Astrocyte (in vitro differentiated cells and primary cell): Measurements from ENCODE around the genes MCF2L2 and EIF2B5.

- PRO-cap: no peak
- RRBS, 2 experiments: no CpG with 5 or more reads among the region's 8 CpGs
Observed at GRCh38 chr3:179681503-179681780, 28.6 kb downstream of the USP13 start.

DNA sequence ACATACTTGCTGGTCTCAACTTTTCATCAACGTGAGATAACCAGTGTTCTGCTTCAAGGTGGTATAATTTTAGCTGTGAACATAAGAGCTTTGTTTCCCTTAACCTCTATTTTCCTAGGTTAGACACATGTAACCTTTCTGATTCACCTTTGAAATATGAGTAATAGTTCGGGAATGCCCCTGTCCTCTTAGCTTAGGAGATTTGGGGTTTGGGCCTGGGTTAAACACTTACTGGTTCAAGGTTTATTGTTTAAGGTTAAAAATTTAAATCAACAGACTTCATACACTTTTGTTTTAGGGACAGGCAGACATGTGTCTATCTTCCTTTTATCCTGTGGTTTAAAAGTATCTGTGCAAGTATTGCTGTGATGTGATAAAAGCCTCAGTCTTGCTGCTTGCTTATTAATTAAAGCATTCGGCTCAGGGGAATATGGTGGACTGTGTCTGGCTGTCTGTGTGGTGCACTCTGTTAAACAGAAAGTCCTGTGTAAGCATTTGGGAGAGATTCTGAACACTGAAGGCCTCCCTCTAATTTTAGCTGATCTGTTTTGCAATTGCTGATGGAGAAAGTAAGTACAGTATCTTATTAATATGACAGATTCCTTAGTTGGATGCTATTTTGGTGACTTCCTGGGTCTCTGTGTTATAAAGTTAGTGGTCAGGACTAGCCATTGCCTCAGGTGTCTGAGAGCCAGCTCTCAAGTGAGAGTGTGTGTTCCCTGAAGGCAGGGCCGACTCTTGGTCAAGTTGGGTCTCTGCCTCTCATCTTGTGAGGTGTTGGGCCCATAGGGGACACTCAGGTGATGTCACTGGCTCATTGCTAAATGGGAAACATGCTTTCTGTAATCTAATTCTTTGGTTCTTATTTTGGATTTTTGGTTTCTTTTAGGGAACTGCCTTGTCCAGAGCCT is 81.9 kb downstream of the USP13 start:
- PRO-cap: no peak
- RRBS, 2 experiments: no CpG with 5 or more reads among the region's 4 CpGs

DNA sequence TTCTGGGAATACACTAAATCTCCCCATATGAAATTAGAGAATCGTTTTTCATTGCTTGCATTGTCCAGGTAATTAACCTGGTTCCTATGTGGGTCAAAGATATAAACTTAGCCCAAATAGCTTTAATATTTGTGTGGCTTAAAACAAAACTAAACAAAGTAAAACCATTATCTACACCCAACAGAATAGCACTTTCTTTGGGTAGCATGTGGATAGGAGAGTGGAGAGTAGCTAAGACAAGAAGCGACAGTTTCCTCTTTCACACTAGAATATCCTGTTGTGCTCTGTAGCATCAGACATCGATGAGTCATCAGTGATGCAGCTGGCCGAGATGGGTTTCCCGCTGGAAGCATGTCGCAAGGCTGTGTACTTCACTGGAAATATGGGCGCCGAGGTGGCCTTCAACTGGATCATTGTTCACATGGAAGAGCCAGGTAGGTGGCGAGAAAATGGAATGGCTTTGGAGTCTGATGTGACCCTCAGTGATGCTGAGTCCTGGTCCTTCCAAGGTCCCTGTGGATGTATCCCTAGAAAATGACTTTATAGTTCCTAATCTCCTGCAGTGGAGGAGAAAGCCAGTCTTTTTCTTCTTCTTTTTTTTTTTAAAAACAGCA is 108.1 kb downstream of the USP13 start:
- PRO-cap: no peak
- RRBS, 2 experiments: no CpG with 5 or more reads among the region's 9 CpGs

DNA sequence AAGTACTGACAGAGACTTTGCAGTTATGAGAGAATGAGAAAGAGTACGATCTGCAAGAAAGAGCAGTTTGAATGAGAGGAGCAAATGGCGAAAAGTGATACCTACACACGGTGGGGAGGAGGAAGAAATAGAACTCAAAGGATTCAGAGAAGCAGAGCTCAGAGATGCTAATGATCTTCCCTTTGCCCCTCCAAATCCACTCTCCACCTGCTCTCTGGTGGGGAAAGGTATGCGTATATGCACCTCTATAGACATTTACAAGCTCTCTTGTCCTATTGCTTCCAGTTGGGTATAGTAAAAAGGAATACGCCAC is 123.3 kb upstream of the TTC14 start:
- PRO-cap: no peak
- RRBS, 2 experiments: no CpG with 5 or more reads among the region's 5 CpGs

GRCh38 chr3:180609803-180610966 is 8.2 kb downstream of the TTC14 start:
- PRO-cap: unidirectional peak, plus-strand start at chr3:180610539
- RRBS, 2 experiments: no CpG with 5 or more reads among the region's 7 CpGs

DNA sequence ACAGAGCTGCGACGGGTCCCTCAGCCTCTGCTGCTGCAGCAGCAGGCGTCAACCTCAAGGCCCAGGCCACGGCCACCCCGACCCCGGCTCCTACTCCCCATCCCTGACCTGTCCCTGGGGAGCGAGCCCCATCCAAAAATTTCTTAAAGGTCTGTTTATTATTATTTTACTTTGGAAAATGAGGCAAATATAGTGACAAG is 82.4 kb upstream of the FXR1 start:
- PRO-cap: no peak
- RRBS, 2 experiments: no CpG with 5 or more reads among the region's 7 CpGs

DNA sequence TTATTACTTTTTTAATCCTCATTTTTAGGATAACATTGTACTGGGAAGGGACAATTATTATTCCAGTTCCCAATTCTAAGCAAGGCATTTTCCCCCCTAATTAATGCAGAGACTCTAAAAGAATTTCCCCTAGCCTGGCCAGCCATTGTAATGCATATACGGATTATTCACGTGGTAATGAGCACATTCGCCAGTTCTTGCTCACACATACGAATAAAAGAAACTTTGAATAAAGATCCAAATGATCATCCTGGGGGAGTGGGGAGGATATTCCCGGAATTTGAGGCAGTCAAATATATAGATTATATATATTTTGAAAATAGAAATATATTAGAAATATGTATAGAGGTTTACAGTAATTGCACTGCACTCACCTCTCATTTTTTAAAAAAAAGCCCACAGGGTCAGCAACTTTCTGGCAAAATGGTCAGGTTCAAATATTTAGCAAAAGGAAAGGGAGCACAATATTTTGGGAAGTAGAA is 4.3 kb downstream of the SOX2 start:
- PRO-cap: no peak
- RRBS, 2 experiments: no CpG with 5 or more reads among the region's 5 CpGs

DNA sequence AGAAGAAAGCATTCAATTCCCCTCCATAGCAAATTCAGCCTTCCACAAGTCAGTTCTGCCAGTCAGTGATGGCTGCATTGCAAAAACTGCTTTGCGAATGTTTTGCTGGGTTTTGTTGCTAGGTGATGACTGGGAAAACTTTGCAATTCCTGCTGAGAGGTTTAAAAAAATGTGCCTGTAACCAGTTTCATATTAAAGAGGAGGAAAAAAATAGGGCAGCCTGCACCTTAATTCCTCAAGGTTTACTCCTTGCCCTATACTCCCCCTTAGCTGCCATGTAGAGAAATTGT is 225.6 kb upstream of the ATP11B start:
- PRO-cap: no peak
- RRBS, 2 experiments: no CpG with 5 or more reads among the region's 1 CpG

GRCh38 chr3:182834595-182835489 is 41.5 kb downstream of the ATP11B start:
- PRO-cap: no peak
- RRBS, 2 experiments: no CpG with 5 or more reads among the region's 4 CpGs

DNA sequence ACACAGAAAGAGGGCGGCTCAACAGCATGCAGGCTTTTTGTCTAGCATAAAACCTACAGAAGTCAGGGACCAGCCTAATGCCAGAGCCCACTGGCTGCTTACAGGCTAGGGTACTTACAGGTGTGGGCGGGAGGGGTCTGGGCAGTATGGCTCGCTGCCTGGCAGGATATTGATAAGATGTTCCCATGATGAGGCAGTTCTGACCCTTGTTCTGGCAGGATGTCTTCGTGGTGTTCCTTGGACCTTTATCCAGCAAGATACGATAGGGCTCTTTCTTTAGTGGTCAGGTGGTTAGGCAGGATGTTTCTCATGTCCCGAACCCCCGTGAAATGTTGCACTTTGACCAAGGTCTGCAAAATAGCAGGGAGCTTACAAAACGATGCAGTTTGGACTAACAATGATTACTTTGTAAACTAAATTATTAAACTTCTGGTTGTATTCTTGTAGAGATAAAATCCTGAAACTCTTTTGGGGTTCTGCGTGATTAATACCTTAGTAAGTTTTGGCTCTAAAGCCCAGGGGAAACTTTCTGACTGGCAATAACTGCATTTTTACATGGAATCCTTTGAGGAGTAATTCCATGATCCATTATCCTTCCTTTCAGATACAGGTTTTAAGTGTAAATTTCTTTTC is 84.6 kb downstream of the DCUN1D1 start:
- PRO-cap: no peak
- RRBS, 2 experiments: no CpG with 5 or more reads among the region's 9 CpGs

- PRO-cap: no peak
- RRBS, 2 experiments: no CpG with 5 or more reads among the region's 5 CpGs
Observed at GRCh38 chr3:182970595-182971230, 9.6 kb downstream of the DCUN1D1 start.

DNA sequence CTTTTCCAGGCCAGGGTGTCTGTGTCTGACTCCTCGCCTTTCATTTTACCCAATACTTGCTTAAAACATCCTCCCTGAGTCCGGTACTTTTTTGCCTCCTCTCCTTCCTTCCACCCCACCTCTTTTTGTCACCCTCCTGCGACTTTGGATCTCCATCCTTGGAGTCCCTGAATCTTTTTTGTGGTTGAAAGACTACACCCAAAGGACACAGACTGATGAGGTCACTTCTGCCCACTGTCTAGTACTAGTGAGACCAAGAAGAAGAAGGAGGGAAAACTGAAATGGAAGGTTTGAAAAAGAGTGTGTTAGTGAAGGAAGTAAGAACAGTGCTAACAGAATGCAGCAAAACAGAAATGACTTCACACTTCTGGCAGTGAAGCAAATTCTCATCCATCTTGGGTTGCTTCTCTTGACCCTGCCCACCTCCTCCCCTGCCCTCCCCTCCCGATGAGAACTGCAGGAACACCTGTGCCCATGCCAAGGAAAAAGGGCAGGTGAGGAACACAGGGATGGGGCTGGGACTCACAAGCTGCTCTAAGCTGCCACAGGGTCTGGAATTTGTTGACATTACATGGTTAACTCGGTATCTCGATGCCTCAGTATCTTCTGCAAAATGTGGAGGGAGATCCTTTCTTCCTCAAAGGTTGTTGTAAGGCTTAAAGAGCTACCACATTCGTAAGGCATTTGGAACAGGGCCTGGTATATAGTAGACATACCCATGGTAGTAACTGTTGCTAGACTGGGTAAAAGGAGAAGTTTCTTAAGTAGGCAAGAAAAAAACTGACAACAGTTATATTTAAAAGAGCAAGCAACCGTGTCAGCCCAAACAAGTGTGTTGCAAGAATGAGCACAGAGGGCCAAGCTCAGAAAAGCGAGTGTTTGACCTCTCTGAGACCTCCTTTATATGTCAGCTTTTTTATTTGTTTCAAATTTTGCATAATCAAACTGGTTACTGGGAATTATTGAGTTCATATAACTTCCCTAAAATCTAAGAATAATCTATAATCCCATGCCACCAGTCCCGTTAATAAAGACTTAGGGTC is 6.9 kb downstream of the B3GNT5 start:
- PRO-cap: no peak
- RRBS, 2 experiments: no CpG with 5 or more reads among the region's 10 CpGs

DNA sequence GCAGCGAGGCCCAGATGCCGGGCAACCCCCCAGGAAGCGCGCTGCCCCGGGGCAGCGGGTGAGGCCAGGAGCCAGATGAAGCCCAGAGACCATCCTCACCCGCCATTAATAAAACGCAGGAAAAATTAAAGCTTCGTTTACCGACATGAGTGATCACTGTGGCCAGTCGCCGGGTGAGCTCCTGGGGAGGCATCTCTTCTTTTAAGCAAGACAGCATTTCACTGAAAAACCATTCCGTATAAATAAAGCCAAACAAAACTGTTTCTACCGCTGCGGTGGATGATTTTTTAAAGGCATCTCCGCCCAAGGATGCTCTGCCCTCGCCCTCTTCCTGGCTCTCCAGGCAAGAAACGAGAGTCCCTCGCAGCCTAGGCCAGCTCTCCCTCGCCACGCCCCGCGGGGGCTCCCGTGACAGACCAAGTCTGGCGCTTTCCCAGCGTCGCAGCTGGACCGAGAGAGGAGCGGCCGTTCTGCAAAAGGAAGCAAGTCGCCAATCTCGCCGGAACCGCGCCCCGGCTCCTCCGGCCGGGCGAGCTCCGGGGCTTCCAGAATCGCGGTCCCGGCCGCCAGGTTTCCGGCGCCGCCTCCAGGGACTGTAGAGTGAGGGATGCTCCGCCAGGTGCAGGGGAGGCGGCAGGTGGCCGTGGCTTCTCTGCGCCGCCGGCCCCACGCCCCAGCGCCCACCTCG is 514 bp downstream of the MCF2L2 start:
- PRO-cap: bidirectional peak, plus-strand start at position 493 of the sequence, minus-strand start at position 340 of the sequence
- RRBS, 2 experiments: under 1% methylated on average over 11 to 13 of the region's 56 CpGs

- PRO-cap: unidirectional peak, minus-strand start at chr3:183428619
- RRBS, 2 experiments: under 1 to 2% methylated on average over 24 to 32 of the region's 71 CpGs
Observed at GRCh38 chr3:183428449-183429300, at the start of gene MCF2L2. TSS of gene MCF2L2 (minus strand) at chr3:183428619.

DNA sequence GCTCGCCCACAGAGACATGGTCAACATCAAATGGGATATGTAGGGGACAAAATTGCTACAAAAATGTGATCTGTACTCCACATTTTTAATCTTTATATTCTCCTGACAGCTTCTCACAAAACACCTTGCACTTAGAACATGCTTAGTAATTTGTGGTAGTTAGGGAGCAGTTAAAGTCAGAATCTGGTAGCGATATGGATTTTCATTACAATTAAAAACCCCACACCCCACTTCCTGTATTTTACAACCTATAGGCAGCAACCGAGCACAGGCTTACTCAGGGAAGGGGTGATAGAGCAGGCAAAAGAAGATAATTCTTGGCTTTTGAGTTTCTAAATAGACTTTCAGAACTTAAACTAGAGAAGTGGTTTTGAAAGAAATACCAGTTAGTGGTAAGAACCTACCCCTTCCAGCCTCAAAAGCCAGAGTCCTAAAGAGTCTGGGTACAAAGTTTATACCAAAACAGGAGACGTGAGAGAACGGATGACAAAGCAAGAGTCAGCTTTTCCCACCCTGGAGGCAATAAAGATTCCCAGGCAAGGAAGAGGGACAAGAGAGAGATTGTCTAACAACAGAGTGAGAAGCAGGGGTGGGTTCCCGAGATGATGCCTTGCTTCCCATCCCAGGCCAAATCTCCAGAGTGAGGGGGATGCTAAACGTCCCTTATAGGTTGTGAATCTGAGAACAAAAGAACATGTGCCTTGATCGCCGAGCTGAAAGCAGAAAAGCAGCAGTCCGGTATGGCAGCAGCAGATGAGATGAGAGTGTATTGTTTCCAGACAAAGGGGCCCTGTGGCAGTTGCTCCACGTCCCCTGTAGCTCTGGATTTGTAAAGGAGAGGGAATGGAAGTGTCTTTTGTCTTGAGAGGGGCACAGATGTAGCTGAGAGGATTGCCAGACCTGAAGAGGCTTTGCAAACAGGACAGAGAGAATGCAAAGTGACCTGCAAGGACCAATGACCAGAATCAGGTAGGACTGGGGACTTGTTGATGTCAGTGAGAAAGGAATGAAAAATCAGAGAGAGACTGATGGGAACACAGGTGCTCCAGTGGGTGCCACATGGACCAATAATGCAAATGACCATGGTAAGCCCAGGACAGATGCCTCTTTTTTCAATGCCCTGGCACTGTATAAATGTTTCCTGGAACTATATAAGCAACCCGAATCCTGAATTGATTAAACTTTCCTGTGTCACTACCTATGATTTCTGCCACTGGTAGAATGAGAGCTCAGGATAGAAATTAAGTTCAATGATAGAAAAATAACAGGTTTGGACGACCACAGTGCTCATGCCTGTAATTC is 36.7 kb downstream of the KLHL6 start:
- PRO-cap: no peak
- RRBS, 2 experiments: no CpG with 5 or more reads among the region's 13 CpGs

DNA sequence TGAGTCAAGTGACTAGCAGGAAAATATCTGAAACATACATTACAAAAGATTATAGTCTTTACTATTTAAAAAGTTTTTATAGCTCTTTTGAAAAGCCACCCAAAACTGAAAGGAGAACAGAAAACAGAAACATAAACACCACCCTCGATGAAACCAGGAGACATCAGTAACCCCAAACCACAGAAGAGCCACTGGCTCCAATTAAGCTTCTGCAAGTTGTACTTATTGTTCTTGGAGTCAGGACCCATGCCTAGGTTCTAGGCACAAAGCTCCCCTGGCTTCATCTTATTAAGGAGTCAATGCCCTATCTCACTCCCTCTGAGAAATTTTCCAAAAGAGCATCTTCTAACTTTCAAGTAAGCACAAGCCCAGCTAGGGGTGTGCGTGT is 28.2 kb downstream of the KLHL6 start:
- PRO-cap: no peak
- RRBS, 2 experiments: no CpG with 5 or more reads among the region's 2 CpGs

DNA sequence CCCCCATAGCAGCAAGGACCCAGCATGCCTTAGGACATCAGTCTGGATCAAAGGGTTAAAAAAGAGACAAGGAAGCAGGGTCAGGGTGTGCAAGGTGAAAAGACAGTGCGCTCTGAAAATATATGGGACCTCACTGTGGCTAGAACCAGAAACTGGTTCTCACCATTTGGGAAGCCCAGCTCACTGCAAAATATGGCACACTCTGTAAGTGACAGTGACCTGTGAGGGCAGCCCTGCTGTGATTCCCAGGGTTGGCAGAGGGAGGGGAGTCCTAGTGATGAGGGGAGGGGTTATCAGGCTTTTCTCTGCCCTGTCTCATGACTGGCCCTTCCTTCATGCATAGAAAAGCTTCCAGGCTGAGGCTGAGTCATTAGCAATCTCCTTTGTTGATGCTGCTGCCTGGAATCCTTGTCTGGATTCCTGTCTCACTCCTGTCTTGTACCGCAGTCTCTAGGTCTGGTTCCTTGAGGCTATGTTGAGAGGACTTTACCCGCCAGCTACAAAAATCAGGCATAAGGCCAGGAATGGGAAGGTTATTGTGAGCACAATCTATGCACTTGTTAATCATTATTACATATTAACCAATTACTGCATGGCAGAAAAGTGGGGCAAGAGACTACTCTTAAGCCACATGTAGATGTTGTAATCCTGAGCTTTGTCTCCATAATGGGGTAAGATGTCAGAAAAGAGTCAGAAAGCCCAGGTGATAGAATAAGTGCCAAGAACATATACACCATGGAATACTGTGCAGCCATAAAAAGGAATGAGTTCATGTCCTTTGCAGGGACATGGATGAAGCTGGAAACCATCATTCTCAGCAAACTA is 7.2 kb downstream of the KLHL6 start:
- PRO-cap: bidirectional peak, plus-strand start at position 444 of the sequence, minus-strand start at position 240 of the sequence
- RRBS, 2 experiments: no CpG with 5 or more reads among the region's 3 CpGs

DNA sequence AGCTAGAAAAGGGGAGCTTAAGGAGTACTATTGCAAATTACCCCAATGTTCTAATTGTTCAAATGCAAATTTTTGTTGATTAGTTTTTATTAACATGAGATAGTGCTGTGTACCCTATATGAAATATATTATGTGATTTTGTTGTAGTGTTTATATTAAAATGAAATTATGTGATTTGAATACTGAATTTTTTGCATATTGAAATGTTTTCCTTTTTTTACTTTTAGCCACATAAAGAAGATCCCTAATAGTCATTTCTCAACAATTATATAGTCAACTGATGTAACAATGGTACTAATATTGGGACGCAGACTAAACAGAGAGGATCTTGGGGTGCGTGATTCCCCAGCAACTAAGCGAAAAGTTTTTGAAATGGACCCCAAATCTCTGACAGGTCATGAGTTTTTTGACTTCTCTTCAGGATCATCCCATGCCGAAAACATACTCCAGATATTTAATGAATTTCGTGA is 14.7 kb downstream of the KLHL24 start:
- PRO-cap: no peak
- RRBS, 2 experiments: no CpG with 5 or more reads among the region's 5 CpGs

DNA sequence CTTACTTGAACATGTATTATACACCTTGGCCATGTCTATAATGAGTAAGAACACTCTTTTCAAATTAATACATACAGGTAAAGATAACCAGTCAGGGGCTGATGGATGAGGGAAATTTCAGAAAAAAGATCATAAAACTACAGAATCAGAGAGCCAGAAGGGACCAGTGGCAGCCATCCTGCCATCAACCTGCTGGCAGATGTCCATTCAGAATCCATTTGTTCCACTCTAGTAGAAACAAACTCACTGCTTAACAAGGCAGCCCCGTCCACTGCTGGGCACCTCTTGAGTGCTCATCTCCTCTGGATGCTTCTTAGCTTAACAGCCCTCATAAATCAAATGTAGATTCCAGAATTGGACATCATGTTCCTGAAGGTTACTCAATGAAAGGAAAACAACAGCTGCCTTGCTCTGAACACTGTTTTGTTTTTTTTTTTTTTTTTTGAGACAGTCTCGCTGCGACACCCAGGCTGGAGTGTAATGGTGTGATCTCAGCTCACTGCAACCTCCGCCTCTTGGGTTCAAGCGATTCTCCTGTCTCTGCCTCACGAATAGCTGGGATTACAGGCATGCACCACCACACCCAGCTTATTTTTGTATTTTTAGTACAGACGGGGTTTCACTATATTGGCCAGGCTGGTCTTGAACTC is 37.3 kb downstream of the ABCC5 start:
- PRO-cap: no peak
- RRBS, 2 experiments: no CpG with 5 or more reads among the region's 7 CpGs

GRCh38 chr3:184135115-184136156 is at the start of gene EIF2B5:
TSS of gene EIF2B5 (plus strand) at chr3:184135358.
- PRO-cap: no peak
- RRBS, 2 experiments: 0% methylated on average over 6 of the region's 64 CpGs; no CpG with 5 or more reads in 1 of the 2 experiments